Colon Carcinoma Metastatic in the Brain (tissue), 2 donors: ENCODE data around the gene CREB3L1.

- PRO-cap, 2 experiments, result no peak in any of the 2 experiments
Measured at GRCh38 chr11:44939585-44939960, 11.1 kb downstream of the TP53I11 start.

GRCh38 chr11:44945061-44945524, 5.6 kb downstream of the TP53I11 start:
- PRO-cap, 2 experiments, result no peak in any of the 2 experiments

DNA sequence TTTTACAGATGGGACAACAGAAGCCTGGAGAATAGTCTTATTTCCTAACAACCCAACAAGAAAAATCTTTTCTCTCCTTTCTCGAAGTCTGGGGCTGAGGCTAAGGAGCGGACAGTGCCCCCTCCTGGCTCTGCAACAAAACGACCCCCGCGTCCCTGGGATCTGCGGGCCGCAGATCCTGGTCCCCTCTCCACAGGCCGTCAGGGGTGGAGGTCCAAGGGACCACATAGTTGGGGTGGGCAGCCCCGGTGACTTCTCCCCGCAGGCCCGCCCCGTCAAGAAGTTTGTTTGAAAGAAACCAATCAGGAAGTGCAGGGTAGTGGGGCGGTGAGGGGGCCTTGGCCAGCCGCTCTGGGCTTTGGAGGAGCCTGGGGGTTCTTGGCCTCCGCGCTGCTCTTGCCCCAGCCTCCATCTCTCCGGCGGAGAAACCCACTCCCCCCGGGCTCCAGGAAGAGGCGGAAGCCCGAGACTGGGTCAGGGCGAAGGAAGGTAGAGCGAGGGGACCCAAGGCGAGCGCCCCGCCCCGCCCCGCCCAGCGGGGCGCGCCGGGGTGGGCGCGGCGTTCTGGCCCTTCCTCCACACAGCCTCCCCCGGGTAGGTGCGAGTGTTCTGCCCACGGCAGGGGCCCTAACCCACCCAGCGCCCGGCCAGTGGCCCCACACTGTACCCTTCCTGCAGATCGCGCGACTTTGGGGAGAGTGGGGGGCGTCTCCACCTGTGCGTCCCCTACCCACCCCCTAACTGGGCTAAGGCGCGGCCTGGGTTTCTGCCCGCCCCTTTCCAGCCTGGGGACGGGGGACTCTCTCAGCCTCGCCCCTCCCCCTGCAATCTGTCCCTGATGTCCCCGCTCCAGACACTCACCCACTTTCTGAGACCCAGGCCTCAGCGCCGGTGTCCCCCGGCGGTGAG, 1.3 kb downstream of the TP53I11 start:
- PRO-cap, 2 experiments, result peak in 1 of 2 experiments; most common plus-strand start position 319 of the sequence (in 1)

DNA sequence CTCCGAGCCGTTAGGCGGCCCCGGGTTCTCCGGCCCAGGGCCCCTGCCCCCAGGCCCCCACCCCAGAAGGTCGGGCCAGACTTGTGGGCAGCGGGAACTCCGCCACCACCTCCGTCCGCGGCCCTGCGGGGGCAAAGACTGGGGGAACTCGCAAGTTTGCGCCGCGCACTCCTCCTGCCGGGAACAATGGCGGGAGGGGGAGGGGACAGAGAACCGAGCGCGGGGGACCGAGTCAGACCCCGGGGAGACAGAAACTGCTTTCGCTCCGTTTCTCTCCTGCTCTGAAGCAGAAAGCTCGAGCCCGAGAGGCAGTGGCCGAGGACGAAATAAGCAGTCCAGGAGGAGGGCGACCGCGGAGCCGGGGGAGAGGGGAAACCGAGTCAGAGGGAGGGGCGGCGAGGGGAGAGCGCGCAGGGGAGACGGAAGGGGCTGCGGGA, 644 bp downstream of the TP53I11 start:
- PRO-cap, 2 experiments, result no peak in any of the 2 experiments

DNA sequence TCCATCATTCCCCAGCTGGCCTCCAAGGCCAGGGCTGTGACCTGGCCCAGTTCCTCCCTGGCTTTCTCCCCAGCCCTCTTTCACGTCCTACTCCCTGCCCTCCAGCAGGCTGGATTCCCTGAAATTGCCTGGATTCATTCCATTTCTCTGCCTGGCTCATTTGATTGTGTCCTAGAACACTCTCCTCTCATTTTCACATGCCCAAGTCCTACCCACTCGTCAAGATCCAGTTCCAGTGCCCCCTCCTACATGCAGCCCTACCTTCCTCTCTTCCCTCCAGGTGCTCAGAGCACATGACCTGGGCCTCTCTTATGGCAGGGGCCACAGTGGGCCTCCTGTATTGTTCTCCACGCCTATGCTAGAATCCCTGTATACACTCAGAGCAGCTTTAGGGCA, 57.0 kb upstream of the PRDM11 start:
- PRO-cap, 2 experiments, result no peak in any of the 2 experiments

DNA sequence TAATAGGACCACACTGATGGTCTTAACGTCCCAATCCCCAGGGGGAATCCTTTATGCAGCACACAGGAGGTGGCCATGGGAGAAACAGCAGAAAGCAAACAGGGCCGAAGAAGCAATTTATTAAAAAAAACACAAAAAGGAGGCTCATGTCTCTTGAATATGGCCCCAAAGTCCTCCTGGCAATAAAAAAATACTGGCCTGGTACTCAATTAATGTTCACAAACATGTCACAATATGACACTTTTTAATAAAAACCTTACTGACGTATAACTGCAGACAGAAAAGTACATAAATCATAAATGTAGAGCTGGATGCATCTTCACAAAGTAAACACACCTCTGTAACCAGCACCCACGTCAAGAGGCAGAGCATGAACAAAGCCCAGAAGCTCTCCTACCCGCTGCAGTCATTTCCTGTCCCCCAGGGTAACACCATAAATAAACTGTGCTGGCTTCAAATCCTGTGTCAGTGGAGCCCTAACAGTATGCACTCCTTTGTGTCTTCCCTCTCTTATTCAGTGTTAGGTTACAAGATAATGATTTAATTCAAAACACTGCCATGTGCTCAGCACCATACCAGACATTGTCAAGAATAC, 5.8 kb downstream of the SYT13 start:
- PRO-cap, 2 experiments, result no peak in any of the 2 experiments

DNA sequence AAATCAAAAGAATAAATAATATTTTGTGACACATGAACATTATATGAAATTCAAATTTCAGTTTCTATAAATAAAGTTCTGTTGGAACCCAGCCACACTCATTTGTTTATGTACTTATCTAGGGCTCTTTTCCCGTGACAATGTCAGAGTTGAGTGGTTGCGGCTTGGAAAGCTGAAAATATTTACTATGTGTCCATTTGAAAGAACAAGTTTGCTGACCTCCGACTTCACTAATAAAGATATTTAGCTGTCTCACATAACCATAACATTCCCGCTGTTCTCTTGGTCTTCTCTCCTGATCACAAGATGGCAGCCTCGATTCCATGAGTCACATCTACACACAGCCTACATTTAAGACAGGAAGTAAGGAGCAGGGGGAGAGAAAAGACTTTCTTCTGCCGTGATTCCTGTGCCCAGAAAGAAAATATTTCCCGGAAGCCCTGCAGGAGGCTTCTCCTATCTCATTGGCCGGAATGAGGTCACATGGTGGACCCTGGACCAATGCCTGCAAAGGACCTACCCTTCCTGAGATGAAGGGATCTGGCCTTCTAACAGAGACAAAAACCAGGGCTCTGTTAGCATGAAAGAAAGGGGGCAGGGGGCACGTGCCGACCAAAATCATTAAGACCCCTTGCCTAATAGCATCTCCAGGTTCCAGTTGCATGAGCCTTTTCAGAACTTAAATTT, 47.4 kb upstream of the SYT13 start:
- PRO-cap, 2 experiments, result no peak in any of the 2 experiments

DNA sequence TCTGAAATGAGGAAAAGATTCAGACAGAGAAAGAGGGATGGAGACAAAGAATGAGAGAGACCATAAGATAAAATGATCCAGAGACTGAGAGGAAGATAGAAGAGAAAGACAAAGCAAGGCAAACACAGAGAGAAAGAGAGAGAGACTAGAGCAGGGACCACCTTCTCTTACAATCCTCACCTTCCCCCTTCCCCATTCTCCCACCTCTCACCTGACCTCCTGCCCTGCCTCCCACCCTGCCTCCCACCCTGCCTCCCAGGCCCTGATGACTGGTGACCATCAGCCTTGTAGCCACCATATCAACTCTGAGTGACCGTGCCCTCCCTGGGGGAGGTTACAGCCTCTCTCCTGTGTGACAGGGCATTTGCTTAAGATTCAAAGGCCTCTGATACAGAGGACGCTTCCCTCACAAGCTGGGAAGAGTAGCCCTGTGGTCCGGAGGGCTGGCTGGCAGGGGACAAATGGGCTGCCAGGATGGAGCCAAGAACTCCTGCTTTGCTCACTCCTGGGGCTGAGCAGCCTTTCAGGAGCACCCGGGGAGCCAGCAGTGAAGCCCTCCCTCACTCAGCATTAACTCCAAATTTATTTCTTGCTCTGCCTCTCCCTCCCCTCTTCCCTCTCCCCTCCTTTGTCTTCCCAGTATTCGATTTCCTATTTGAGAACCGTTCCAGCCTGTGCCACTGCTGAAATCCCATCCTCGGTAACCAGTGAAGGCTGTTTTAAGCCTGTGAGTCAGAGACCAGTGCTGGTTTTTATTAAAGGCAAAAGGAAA, 125.2 kb upstream of the SYT13 start:
- PRO-cap, 2 experiments, result no peak in any of the 2 experiments

GRCh38 chr11:45842829-45844009, 4.1 kb upstream of the CRY2 start:
- PRO-cap, 2 experiments, result no peak in any of the 2 experiments

- PRO-cap, 2 experiments, result no peak in any of the 2 experiments
Measured at GRCh38 chr11:45853542-45854497, 6.5 kb downstream of the CRY2 start.

DNA sequence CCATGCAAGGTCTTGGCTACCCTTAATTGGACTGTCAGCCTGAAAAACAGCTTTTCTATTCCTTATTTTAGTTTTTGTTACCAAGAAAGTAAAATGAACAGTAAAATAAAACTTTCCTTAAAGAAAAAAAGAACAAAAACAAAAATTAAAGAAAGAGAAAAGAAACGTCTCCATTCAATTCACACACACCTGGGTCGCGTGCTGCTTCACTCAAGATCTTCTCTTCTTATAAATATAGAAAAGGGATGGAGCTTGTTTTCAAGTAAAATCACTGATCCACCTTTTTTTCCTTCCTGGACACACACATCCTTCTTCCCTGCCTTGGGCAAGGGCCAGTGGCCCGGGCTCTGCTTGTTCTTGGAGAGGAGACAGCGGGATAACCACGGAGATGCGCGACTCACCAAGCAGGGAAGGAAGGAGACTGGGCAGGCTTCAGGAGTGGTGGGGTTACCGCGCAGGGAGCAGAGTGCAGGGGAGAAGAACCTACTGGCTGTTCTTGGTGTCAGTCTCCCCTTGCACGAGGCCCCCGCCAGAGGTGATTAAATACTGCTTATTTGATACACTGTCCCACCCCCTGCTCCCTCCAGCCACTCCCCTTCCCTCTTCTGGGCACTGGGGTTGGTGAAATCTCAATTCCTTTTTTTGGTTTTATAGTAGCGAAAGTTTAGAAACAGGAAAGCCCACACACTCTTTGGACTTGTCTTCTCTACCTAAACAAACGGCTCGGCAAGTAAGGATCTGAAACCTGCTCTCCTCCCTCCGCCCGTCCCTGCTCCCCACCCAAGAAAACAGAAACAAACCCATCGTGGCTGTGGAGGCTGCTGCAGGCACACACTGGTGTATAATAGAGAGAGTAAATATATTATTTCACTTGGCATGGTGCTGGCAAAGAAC, 10.6 kb downstream of the LARGE2 start:
- PRO-cap, 2 experiments, result no peak in any of the 2 experiments

- PRO-cap, 2 experiments, result no peak in any of the 2 experiments
Measured at GRCh38 chr11:46011900-46012598, 89.6 kb downstream of the LARGE2 start.

GRCh38 chr11:46092001-46092325, 29.3 kb downstream of the PHF21A start:
- PRO-cap, 2 experiments, result no peak in any of the 2 experiments

GRCh38 chr11:46120240-46120535, 1.1 kb downstream of the PHF21A start:
- PRO-cap, 2 experiments, result peak in 2 of 2 experiments; most common minus-strand start chr11:46120494 (in 2)

GRCh38 chr11:46277406-46277801, at the start of gene CREB3L1:
Gene CREB3L1 (plus strand): TSS chr11:46277662.
- PRO-cap, 2 experiments, result peak in 2 of 2 experiments; most common plus-strand start chr11:46277662 (in 1); most common minus-strand start chr11:46277510 (in 1)

DNA sequence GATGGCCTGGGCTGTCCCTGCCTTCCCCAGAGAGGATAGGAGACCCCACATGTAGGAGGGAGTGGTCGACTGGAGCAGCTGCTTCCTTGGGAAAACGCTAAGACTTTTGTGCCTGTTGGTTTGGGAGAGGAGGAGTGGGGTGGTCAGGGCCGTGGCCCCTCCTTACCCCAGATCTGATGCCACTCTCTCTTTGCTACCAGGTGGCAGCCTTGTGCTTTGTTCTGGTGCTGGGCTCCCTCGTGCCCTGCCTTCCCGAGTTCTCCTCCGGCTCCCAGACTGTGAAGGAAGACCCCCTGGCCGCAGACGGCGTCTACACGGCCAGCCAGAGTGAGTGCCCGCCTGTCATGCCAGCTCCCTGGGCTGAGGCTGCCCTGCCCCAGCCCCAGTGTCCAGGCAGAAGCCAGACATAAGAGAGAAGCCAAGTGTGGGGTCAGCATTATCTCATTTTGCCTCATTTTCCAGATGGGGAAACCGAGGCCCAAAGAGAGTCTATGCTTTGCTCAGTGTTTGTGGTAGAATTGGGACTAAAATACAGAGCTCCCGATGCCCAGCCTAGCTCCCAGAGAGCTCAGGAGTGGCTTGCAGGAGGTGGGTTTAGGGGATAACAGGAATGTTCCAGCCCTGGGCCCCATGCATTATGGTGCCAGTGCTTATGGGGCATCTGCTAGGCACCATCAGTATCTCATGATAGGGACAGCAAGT, 30.0 kb upstream of the DGKZ start:
- PRO-cap, 2 experiments, result peak in 1 of 2 experiments; most common minus-strand start position 269 of the sequence (in 1)

DNA sequence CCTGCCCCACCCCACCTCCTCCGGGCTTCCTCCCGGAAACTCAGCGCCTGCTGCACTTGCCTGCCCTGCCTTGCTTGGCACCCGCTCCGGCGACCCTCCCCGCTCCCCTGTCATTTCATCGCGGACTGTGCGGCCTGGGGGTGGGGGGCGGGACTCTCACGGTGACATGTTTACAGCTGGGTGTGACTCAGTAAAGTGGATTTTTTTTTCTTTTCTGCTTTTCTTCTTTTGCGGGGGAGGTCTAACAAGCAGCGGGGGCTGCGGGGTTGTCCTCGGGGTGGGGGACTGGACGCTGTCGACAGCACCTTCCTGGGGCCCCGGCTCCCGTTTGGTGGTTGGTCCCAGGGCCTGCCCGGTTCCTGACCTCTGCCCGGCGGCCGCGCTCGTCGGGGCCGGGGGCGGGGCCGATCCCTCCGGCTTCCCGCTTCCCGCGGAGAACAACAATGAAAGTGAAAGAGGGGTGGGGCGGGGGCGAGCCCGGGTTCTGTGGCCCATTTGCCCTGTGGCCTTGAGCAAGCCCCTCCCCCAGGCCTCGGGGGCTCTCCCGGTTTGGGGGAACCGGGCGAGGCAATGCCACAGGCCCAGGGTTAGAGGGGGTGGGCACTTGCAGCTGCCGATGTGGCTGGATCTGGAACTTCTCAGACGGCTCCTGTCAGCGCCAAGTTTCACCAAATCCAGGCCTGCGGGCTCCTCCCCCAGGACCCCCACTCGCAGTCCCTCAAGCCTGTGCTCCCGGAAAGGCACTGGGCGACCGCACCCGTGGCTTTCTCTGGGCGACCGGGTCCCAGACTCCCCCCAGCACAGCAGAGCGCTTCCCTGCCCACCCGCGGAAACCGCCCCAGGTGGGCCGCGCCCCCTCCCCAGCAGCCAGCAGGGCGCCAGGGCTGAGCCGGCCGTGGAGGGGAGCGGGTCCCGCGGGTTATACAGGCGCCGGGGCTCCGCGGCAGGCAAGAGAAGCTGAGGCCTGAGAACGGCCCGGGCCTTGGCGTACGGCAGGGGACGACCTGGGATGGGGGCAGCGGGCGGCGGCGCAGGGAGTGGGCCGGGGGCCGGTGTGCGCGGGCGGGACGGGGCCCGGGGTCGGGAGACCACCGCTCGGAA, 777 bp upstream of the MDK start:
- PRO-cap, 2 experiments, result peak in 2 of 2 experiments; most common plus-strand start position 446 of the sequence (in 1); most common minus-strand start position 368 of the sequence (in 1)

GRCh38 chr11:46382877-46383480, 1.5 kb downstream of the MDK start:
- PRO-cap, 2 experiments, result no peak in any of the 2 experiments

DNA sequence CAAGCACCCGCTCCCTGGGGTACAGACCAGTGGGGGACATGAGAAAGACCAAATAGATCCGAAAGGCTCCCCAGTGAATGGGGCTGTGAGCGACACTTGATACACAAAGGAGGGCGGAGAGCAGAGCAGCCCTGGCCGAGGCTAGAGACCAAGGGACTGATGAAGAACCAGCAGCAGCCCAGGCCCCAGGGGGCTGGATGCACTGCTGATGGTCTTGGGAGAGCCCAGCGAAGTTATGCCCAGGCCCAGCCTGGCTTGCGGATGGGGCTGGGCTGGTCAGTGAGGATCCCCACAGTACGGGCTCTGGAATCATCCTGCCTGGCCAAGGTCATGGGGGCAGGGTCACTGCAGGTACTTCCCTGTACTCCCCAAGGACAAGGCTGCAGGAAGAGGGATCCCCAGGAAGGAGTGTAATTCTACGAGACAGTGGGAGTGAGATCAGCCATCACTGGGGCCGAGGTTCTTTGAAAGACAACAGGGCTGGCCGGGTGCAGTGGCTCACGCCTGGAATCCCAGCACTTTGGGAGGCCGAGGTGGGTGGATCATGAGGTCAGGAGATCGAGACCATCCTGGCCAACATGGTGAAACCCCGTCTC, 23.1 kb downstream of the ARHGAP1 start:
- PRO-cap, 2 experiments, result no peak in any of the 2 experiments

DNA sequence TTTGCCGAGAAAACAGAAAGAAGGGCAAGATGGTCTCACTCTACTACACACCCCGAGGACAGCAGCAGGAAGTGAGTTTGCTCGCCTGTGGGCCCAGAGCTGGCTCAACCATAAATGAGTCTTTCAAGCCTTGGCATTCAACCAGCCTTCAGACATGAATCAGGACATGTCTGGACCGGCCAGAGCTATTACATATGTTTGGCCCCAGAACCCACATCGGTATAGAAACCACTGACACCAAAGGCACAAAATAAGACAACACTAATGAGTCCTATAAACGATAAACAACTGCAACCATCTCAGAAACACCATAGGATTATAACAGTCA, 12.9 kb downstream of the ARHGAP1 start:
- PRO-cap, 2 experiments, result no peak in any of the 2 experiments